Neural cell (in vitro differentiated cells): ENCODE data around the gene PIK3CG.

DNA sequence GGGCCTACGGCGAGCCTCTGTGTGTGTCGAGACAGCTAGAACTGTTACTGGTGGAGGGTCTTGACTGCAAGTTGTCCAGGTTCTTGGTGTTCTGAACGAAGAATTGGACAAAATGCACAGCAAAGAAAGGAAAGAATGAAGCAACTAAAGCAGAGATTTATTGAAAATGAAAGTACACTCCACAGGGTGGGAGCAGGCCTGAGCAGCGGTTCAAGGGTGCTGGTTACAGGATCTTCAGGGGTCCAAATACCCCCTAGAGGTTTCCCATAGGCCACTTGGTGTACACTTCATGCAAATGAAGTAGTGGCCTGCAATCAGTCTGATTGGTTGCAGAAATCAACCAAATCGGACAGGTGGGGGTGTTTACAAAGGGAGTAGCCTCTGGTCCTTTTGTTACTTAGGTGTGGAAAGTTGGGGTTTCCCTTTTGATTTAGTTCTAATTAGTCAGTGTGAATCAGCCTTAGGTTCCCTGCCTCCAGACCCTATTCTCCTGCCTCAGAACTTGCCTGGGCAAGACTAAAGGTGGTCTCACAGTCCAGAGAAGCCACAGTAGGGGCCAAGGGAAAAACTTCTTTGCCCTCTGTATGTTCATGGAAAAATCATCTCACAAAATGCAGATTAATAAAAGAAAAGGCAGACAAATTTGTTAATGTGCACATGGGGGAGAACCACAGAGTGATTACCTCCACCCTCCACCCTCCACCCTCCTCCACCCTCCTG, 49.6 kb downstream of the SYPL1 start:
- RAMPAGE, long total RNA = no peak

DNA sequence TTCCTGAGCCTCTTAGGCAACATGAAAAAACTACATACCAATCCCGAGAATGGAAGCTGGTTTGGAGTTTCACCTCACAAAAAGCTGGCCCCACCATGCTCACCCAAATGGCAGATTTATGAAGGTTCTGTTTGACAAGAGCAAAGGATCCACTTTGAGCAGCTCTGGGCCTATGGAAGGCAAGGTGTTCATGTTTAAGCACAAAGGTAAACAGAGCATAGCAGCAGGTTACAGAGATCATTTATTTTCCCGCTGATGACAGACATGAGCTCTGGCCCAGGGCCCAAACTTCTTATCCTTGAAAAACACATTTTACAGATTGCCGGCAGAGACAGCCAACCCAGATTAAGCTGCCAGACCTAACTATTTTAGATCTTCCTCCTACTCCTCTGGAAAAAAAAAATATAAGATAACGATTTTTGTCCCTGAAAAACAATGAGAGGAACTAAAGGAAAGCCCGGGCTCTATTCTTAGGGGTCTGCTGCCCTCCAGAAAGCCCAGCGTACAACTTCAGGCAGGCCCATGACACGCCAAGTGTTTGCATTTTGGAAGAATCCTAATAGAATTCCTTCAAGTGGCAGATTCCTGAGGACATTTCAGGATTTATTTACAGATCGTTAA, 40.0 kb downstream of the SYPL1 start:
- RAMPAGE, long total RNA = no peak

DNA sequence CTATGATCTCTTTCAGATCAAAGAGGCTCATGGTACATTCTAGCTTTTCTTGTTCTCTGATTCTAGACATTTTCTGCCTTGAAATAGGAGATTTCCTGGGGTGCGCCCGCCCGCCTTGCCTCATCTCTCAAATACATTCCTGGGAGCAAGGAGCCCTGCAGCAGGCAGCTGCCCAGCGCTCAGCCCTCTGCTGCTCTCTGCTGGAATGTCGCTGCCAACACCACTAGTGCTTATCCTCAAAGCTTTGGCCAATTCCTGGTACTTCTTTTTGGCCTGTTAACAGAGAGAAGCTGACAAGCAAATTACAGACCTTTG, 41.7 kb upstream of the SYPL1 start:
- RAMPAGE, long total RNA = no peak

DNA sequence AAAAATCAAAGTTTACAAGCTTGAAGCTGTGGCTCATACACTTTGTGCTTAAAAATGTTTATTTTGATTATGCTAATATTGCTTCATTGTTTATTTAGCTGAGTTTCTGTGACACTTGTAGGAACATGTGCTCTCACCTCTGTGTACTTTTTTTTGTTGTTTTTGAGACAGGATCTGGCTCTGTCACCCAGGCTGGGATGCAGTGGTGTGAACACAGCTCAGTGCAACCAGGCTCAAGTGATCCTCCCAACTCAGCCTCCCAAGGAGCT, 84.6 kb upstream of the SYPL1 start:
- RAMPAGE, long total RNA = no peak

DNA sequence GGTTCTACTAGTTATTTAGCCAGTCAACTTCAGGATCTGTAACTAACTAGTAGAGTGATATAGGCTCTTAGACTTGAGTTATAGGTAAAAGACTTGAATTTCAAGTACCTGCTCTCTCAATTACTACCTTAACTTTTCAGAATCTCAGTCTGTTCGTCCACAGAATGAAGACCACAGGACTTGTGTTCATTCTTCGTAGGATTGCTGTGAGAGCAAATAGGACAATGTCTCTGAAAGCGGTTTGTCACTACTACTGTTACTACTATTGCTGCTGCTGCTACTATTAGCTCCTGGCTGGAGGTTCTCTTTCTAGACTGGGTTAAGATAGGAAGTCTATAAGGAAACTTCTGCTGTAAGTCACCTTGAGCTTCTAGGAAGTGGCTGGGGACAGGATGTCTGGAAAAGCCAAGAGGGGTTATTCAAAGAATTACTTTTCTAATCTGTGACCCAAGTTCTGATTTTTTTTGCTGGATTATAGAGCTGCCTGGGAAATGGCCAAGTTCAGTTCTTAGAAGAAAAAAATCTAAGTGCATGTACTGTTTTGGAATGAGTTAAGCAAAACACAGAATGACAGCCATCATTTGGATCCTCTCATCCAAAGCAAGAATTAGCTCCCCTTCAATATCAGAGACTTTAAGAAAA, 62.3 kb downstream of the NAMPT start:
- RAMPAGE, long total RNA = no peak

GRCh38 chr7:106259668-106259928, 25.2 kb downstream of the NAMPT start:
- RAMPAGE, long total RNA = no peak

GRCh38 chr7:106263452-106264295, 21.1 kb downstream of the NAMPT start:
- RAMPAGE, long total RNA = no peak

DNA sequence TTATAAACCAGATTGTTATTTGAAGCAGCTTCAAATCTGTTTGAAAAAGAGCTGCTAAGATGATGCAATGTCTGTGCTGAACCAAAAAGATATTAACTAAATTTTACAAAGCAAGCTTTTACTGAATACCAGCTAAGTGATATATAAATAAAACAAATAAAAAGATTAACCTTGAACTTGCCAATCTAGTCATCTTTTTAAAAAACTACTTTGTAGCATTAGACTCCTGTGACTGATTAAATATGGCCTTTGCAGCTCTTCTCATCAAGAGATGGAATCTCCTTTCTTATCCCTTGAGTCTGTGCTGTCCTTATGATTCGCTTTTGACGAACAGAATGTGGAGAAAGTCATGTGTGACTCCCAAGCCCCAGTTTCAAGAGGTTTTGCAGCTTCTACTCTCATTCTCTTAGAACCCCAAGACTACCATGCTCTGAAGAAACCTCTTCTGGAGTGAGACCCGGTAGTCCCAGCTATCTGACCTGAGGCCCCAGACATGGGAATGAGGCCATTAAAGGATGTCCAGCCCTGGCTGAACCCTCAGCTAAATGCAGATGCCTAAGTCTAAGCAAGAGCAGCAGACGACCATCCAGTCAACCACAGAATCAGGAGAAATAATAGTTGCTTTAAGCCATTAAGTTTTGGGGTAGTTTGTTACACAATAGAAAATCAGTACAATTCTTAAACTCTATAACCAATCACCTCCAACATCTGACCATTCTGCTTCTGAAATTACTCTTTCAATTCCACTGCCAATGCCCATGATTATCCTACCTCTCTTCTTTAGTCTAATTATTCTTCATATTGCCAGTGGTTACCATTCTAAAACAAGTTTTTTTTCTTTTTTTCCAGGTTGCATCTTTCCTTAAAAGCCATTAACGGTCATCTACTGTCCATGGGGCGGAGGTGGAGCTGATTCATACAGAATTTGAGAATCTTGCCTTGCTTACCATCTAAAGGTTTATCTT, 14.2 kb downstream of the NAMPT start:
- RAMPAGE, long total RNA = no peak

DNA sequence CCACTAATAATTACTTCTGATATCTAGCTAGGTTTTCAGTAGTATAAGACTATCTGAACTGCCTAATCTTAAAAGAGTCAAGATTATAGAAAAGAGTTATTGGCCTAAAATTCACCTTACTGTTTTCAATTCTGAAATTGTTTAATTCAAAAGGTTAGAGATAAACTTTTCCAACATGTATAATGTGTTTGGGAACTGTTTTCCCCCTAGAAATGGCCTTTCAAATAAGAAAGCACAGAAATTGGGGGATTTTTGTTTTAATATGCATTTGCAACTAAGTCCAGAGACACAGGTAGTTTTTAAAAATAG, 8.8 kb downstream of the NAMPT start:
- RAMPAGE, long total RNA = no peak

- RAMPAGE, long total RNA = no peak
Measured at GRCh38 chr7:106285938-106286116, 1.0 kb upstream of the NAMPT start.

DNA sequence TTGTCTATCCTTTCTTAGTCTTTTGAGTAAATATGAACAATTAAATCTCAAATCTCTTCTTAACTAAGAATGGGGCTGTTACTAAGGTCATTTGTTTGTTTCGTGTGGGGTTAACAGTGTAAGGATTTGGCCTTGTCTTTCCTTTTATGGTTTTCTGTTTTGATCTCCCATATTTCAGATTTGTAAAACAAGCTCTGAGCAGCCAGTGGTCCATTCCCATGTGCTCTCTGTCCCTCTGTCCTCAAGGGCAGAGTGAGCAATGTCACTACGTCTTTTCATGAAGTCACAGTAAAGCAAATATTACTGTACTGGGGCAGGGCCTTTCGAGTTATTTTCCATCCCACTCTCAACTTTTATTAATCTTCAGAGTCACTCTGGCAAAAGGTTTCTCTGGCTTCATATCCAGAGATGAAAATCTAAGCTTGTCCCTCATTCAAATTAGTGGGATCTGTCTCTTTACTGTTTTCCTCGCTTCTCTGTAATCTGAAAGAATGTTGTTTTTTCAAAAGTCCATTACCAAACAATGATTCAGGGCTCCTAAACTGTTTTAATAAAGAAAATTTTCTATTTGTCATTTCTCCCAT, 41.9 kb upstream of the NAMPT start:
- RAMPAGE, long total RNA = no peak

DNA sequence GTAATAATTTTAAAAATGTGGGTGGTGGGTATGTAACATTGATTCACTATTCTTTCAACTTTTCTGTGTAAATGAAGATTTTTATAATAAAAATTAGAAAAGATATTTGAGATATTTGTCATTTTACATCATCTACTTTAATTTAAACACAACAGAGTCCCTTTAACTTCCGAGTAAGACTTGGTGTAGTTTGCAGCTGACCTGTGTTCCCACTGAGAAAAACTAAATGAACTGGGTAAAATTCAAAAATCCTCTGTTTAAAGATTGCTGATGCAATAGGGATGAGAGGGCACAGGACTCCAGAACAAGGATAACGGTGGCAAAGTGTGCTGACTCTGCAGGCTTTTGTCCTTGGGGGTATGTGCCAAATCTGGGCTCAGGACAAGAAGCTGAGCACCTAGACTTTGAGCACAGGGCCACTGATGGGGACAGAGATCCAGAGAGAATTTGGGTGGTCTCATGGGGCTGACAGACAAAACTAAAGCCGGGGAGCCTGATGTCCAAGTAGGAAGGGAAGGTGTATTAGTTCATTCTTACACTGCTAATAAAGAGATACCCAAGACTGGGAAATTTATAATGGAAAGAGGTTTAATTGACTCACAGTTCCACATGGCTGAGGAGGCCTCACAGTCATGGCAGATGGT, 156.7 kb downstream of the CCDC71L start:
- RAMPAGE, long total RNA = no peak

DNA sequence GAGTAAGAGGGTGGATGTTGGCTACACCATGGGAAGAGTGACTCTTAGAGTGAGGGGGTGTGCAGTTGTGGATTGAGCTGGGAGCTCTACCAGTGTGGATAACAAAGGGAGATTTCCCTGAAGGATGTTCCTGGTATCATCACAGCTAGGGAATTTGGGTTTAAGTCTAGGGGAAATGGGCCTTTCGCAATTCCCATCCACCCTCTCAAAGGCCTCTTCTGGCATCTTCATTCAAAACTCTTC, 328 bp upstream of the CCDC71L start:
- RAMPAGE, long total RNA = no peak

- RAMPAGE, long total RNA = no peak
Measured at GRCh38 chr7:106731142-106731514, 70.2 kb upstream of the CCDC71L start.

DNA sequence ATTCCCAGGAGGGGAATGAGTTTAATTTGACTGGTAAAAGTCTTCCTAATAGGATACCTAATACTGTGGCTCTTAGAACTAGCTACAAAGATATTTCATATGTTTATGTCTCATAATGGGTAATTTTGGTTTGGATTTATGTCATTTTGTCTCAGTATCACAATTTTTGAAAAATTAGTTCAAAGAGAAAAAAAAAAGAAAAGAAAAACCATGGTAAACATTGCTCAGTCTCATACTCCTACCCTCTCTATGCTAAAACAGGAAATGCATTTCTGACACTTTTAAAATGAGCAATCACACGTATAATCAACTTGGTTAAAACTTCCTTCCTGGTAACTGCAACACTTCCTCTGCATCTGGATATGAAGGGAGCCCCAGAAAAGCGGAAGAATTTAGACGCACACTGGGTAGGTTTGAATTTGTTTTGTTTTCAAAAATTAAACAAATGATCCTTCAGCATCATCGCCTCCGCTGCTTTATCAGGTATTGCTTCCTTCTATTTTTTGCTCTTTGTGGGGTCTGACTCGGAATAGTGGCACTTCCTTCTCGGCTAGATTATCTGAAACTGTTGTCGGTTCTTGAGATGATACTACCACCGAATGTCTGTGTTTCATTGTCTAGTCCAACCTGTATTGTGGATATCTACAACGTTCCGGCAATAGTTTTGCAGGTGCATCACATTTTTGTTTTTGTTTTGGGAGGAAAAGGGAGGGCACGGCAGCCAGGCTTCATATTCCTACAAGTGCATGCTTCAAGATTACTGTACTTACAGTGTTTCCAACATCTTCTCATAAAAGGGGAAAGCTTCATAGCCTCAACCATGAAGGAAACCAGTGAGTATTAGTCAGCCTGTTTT, at the start of gene PIK3CG:
TSS of gene PIK3CG (plus strand) at position 339 of the 856 bp plus-strand sequence.
- RAMPAGE, long total RNA = no peak

GRCh38 chr7:107471356-107471591, 1.4 kb downstream of the GPR22 start:
- RAMPAGE, long total RNA = no peak

GRCh38 chr7:107905338-107905892, 14.4 kb downstream of the DLD start:
- RAMPAGE, long total RNA = no peak

GRCh38 chr7:107917226-107917603, 26.2 kb downstream of the DLD start:
- RAMPAGE, long total RNA = no peak

- RAMPAGE, long total RNA = no peak
Measured at GRCh38 chr7:107939696-107940458, 48.9 kb downstream of the DLD start.

DNA sequence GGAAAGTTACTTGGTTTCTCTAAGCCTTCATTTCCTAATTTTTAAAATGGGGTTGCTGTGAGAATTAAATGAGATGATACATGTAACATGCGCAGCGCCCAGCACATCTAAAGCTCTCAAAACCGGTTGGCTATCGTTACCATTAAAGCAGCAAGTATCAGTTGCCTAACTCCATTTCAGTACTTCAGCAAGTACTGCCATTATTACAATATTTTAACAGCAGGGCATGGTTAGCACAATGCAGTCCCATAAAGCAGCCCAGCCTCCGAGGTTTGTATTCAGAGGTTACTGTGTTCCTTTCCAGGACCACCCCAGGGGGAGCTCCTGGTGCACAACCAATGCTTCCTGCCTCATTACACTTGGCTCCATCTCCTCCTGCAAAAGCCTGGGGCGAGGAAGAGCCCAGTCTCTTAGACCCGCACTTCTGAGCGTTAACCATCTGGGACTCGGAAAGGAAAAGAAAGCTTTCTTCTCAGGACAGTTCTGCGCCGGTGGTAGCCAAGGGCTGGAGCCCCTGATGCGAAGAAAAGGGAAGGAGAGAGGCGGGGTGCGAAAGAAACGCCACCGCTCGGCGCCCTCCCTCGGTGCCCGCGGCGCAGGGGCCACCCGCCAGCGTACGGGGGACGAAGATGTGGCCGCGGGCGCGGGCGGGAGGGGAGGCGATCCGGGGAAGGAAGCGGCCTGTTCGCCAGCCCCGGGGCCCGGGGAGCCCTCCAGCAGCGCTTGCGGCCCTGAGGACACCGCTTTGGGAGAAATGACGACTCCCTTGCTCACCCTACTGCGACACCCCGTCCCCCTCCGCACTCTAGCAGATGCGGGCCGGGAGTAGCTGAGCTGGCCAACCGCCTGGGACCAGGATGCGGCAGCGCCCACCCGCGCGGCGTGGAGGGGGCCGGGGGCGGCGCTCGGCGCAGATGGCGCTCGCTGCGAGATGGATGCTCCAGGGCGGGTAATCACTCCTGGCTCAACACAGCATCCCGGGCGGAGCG, 1.5 kb downstream of the NRCAM start:
- RAMPAGE, long total RNA = no peak